Omental fat pad (tissue), 4 donors: ENCODE measurements around the gene IGF2.

DNA sequence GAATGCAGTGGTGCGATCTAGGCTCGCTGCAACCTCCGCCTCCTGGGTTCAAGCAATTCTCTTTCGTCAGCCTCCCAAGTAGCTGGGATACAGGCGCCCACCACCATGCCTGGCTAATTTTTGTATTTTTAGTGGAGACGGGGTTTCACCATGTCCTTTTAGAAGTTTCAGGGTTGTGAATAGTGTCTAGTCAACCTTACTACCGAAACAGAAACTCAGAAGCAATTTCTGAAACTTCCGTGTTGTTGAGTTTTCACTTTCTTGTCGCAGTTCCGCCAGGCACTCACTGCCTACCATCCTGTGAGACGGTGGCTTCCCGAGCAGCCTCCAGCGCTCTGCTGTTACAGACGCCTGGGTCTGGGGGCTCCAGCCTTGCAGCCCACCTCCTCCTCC is 2.4 kb downstream of the KRTAP5-3 start:
- PRO-cap = no peak
- RAMPAGE, long total RNA, 4 experiments = no peak in any of the 4 experiments

DNA sequence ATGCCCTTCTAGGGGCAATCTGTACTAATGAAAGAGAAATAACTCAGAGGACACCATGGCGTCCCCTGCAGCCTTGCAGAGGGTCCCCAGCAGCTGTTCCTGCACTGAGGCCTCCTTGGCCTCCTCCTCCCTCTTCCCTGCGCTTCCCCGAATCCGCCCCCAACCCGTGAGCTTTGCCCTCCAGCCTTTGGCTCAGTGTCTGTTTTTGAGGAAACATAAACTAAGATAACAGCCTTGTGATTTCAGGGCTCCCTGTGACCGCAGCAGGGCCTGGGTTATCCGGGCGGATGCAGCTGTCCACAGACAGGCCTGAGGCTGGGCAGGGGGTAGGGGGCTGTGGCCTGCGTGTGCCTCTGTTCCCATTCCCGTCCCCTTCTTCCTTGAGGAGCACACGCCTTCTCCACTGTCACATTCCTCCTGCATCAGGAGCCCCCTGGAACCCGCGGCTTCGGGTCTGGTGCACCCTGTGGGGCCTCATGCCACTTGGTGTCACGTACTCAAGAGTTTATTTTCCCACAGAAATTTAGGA is 25.1 kb downstream of the KRTAP5-5 start:
- PRO-cap = no peak
- RAMPAGE, long total RNA, 4 experiments = no peak in any of the 4 experiments

GRCh38 chr11:1661771-1662431 is 32.3 kb downstream of the KRTAP5-5 start:
- PRO-cap = no peak
- RAMPAGE, long total RNA, 4 experiments = no peak in any of the 4 experiments

- PRO-cap = no peak
- RAMPAGE, long total RNA, 4 experiments = no peak in any of the 4 experiments
Observed at GRCh38 chr11:1689325-1690281, 7.4 kb upstream of the KRTAP5-6 start.

GRCh38 chr11:1693132-1693613 is 3.8 kb upstream of the KRTAP5-6 start:
- PRO-cap = no peak
- RAMPAGE, long total RNA, 4 experiments = no peak in any of the 4 experiments

DNA sequence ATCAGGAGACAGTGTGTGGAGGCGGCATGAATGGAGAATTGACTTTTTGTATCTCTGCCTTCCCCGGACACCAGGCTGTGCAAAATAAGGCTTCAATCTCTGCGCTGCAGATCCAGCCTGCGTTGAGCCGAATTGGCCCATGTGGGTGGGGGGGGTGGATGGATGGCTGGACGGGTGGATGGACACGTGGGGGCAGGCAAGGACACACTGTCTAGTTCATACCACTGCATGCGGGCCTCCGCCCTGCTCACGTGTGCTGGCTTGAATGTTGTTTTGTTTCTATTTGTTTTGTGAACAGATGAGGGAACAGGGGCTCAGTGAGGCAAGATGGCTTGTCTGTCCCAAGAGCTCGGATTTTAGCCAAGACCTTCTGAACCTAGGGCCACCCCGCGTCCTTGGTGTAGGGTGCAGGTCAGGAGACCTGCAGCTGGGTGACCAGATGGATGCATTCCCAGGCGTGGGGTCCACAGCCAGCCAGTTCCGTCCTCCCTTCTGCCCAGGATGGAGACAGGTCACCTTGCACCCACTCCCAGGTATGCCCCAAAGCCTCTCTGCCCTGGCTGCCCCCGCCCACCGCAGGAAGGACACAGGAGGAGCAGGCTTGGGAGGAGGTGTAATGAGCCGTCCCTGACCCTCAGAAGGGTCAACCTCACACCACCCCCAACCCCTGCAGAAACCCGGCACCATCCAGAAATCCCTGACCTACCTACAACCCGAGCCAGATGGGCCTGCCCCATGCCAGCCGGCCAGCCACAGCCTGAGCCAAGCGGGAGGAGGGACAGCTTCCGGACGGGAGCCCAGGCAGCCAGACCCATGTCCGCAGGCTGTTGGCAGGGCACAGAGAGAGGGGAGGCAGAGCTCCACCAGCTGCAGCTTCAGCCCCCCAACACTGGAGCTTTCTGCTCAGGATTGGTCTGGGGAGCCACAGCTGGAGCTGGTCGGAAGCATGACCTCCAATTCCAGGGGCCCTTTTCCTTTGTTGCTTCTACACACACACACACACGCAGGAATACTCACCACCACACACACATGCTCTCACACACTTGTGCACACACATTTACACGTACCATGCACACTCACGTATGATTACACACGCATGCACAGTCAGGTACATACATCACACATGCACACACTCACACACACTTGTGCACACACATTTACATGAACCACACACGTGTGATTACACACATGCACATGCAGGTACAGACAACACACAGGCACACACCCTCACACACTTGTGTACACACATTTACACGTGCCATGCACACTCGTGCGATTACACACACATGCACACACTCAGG is 5.5 kb downstream of the IFITM10 start:
- PRO-cap = no peak
- RAMPAGE, long total RNA, 4 experiments = no peak in any of the 4 experiments

DNA sequence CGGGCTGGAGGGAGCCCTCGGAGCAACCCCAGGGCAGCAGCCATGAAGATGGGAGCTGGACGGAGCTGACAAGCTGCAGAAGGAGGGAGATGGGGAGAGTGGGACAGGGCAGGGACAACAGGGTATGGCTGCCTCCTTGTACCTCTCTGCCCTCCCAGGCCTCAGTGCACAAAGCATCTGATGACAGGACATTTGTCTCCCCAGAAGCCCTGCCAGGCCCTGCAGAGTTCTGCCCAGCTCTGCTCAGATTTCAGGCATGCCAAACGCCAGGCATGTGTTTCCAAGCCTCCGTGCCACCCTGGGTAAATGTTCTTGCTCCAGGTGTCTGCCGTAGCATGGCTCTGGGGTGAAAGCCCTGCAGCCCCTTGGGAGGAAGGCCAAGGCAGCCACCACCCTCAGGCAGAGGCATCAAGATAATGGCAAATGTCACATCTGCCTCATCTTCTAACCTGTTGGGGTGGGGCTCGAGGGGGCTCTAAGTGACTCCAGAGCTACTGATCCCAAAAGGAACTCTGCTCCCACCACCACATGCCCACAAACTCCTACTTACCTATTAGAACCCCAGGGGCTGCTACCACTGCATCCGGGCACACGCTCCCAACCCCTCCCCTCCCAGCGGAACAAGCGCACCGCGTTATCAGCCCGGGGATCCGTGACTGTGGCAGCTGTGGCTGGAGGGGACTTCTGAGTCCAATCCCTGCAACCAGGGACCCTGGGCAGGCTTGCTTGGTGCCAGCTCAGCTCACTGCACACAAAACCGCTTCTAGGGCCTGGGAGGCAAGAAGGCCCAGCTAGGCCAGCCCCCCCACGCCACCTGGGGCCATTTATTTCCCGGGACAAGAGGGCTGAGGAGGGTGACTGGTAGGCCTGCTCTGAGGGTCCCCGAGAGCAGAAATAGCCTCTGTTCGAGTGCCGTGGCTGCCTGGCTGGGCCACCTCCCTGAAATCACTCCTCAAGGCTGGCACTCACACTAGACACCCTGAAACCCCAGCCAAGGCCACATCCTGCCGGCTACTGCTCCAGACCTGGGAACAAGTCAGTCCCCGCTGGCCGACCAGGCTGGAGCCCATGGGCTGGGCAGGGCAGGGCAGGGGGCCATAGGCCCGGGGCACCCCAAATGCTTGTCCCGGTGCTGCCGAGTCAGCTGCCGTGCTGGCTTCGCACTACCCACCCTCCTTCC is 1.5 kb upstream of the IFITM10 start:
- PRO-cap = no peak
- RAMPAGE, long total RNA, 4 experiments = no peak in any of the 4 experiments

DNA sequence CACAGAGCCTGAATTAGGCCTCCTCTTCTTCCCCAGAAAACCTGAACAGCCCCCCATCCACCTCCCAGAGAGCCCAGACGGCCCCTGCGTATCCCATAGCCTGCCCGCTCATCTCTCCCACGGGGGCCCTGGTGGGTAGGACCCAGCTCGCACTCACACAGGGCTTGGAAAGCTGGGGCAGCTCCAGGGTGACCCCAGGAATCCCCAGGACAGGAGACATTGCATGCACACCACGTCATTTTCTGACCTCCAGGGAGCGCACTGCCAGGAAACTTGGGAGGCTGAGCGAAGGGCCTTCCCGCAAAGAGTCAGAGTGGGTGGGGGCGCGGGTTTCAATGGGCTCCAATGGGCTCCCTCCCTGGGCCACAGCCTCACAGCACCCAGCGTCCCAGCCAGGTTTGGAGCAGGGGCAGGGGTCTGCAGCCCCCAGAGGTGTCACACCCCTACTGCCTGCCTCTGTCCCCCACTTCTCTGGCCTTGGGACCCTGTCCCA is 8.2 kb upstream of the SYT8 start:
- PRO-cap = no peak
- RAMPAGE, long total RNA, 4 experiments = no peak in any of the 4 experiments

DNA sequence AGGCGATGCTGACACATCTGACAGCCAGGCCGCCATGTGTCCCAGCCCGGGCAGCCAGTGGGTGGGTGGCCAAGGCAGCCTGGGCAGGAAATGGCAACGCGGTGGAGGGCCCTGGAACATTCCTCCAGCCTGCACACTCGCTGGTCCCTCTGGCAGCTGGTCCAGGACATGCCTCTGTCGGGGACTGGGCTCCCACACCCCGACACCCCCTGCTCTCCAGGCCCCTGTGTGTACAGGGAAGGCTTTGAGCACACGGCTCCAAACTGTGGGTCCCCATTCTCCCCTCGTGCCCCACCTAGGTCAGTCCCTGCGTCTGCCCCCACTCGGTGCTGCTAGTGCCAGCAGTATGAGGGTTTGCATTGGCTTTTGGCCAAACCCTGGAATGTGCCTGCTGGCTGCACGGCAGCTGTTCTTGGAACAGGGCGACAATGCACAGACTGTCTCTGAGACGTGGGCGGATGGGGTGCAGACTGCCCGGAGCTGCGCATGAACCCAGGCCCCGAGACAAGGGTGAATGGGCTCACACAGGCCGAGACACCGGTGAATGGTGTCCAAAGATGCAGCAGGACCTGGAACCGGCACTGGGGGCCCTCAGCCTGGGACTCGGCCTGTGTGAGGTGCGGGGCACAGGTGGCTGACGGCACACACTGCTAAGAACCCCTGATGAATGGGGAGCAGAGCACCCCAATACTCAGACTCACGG is 7.6 kb upstream of the SYT8 start:
- PRO-cap = no peak
- RAMPAGE, long total RNA, 4 experiments = no peak in any of the 4 experiments

- PRO-cap = no peak
- RAMPAGE, long total RNA, 4 experiments = no peak in any of the 4 experiments
Observed at GRCh38 chr11:1842444-1843093, 3.8 kb downstream of the TNNI2 start.

DNA sequence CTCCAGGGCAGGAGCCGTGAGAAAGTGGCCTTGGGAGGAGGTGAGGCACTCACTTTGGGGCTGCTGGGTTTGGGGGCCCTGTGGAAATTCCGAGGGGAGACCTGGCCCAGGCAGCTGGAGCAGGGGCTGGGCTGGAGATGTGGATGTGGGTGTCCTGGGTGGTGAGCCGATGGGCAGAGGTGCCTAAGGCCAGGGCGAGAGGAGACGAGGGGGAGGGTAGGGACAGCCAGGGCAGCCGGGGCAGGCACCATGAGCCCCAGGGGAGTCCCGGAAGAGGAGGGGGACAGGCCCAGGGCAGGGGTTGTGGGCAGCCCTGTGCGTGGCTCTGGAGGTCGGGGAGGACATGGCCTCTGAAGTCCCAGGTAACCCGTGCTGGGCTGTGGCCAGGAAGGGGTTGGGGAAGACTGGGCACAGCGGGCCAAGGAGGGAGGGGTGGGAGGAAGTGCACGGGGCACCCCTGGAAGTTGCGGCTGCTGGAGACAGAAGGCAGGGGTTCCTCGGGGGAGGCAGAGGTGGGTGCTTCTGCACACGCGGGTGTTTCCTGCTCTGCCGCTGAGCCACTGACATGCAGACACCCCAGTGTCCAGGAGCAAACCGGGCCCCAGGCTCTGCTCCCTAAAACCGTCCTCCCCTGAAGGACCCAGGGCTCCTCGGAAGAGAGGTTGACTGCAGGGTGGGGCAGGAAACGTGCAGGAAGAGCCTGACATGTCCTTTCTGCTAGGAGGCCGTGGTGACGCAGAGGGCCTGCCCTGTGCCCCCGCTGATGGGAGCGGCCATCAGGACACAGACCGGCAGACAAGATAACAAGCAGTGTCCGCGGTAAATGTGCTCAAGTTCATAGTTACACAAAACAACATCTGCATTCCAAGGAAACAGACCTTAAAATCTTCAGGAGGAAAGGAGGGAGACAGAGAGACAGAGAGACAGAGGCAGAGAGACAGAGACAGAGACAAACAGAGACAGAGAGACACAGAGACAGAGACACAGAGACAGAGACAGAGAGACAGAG is 5.5 kb downstream of the TNNI2 start:
- PRO-cap = no peak
- RAMPAGE, long total RNA, 4 experiments = no peak in any of the 4 experiments

- PRO-cap = no peak
- RAMPAGE, long total RNA, 4 experiments = no peak in any of the 4 experiments
Observed at GRCh38 chr11:1874849-1875676, 16.6 kb downstream of the PRR33 start.

GRCh38 chr11:1916864-1917599 is 2.5 kb upstream of the TNNT3 start:
- PRO-cap = no peak
- RAMPAGE, long total RNA, 4 experiments = no peak in any of the 4 experiments

DNA sequence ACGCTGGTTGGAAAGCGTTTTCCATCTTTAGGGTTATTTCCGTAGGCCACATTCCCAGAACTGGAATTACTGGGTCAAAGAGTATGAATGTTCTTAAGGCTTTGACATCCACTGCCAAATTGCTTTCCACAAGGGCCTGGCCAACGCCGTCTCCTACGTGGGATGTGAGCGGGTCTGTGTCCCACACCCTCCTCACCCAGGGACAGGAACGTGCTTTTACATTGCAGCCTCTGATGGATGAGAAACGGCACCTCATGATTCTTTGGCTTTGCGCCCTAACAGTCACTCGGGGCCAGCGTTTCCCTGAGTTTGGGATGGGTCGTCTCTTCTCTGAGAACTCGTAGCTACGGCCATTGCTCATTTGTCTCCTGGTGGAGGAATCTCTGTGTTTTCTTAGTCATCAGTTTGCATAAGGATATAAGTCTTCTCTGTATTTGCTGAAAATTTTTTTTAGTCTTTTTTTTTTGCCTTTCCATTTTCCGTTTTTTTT is 11.8 kb downstream of the TNNT3 start:
- PRO-cap = no peak
- RAMPAGE, long total RNA, 4 experiments = no peak in any of the 4 experiments

DNA sequence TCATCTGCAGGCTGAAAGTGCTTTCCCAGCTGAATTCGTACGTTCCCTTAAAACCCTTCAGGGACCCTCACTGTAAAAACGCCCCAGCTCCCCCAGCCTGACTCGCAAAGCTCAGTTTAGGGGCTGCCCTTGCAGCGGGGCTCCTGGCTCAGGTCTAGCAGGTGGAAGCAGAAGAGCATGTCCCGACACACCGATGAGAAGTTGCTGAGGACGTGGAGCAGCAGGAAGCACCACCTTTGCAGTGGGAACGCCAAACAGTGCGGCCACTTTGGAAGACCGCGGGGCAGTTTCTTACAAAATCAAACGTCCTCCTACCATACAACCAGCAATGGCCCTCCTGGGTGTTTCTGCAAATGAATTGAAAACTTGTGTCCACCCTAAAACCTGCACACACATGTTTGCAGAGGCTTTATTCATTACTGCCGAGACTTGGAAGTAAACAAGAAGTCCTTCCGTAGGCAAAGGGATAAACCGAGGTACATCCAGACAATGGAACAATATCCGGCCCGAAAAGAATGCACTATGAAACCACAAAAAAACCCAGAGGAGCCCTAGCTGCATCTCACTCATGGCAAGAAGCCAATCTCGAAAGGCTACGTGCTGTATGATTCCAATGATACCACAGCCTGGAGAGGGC is 3.4 kb upstream of the MRPL23 start:
- PRO-cap = no peak
- RAMPAGE, long total RNA, 4 experiments = no peak in any of the 4 experiments

- PRO-cap = no peak
- RAMPAGE, long total RNA, 4 experiments = no peak in any of the 4 experiments
Observed at GRCh38 chr11:1966505-1966899, 19.4 kb downstream of the MRPL23 start.

GRCh38 chr11:2109092-2109969 is 29.9 kb downstream of the IGF2 start:
- PRO-cap = no peak
- RAMPAGE, long total RNA, 4 experiments = no peak in any of the 4 experiments

DNA sequence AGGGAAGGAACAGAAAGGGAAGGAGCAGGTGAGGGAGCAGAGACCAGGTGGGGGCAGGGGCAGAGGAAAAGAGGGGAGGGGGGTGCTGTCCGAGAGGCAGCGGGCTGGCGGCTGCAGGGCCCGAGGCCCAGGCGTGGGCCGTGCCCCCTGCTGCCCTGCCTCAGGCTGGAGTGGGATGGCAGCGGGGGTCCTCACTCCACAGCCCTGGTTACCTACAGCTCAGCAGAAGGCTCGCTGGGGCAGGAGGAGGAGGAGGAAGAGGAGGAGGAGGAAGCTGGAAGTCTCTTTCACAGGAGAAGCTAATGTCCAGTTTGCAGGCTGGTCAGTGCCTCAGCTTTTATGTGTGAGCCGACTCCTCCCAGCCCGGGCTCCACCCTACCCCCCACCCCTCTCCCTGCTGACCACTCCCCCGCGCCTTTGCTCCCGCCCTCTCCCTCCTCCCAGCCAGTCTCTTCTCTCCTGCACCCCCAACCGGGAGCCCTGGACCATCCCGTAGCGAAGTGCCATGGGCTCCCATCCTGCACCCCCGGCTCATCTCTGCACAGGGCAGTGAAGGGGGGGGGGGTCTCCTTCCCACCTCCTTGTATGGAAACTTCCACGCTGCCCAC is 2.1 kb downstream of the IGF2 start:
- PRO-cap = no peak
- RAMPAGE, long total RNA, 4 experiments = start-site peak on the minus strand in 1 of 4 experiments, centred at position 311 of the sequence, 35 reads per replicate

DNA sequence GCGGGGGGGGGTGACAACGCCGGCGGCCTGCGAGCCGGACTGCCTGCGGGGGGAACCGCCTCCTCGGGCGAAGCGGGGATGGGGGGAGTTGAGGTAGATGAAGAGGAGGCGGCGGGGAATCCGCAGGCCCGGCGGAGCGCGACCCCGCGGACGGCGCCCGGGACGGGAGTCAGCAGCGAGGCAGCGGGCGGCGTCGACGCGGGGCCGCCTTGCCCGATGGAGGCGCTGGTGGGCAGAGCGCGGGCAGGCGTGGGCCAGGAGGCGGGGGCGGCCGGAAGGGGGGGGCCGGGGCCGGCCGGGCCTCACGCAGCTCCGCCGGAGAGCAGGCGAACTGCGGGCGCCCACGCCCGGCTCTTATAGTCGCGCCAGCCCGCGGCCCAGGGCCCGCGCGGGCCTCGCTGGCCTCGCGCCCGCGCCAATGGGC is at the start of gene IGF2:
TSS of gene IGF2 (minus strand) at position 328 of the 424 bp plus-strand sequence.
- PRO-cap = no peak
- RAMPAGE, long total RNA, 4 experiments = no peak in any of the 4 experiments

- PRO-cap = no peak
- RAMPAGE, long total RNA, 4 experiments = no peak in any of the 4 experiments
Observed at GRCh38 chr11:2157344-2157785, 3.6 kb downstream of the INS start.